Retinal pigment epithelial cell (primary cell): Measurements from ENCODE around the gene CHAMP1.

DNA sequence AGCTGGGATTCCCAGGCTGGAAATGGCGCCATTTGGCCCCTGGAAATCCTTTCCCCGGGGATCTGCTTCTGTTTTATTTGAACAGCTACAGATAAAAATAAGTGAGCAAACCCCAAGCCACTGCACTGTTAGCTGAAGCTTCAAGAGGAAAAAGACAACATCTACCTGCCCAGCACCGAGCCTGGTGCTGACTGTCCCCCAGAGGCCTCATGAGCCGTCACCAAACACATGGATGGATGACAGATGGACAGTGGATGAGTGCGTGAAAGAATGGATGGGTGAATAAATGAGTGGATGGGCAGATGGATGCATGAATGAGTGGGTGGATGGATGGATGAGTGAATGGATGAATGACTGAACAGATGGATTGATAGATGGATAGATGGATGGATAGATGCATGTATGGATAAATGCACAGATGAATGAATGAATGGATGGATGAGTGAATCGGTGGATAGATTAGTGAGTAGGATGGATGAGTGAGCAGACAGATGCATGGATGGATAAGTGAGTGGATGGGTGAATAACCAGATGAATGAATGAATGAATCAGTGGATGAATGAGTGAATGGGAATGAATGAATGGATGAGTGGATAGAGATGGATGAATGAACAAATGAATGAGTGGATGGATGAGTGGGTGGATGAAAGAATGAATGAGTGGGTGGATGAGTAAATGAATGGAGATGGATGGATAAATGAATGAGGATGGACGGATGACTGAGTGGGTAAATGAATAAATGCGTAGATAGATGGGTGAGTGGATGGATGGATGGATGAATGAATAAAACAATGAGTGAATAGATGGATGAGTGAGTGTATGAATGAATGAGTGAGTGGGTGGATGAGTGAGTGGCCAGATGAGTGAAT is 13.2 kb downstream of the GAS6 start:
- RRBS = no CpG with 5 or more reads among the region's 8 CpGs

DNA sequence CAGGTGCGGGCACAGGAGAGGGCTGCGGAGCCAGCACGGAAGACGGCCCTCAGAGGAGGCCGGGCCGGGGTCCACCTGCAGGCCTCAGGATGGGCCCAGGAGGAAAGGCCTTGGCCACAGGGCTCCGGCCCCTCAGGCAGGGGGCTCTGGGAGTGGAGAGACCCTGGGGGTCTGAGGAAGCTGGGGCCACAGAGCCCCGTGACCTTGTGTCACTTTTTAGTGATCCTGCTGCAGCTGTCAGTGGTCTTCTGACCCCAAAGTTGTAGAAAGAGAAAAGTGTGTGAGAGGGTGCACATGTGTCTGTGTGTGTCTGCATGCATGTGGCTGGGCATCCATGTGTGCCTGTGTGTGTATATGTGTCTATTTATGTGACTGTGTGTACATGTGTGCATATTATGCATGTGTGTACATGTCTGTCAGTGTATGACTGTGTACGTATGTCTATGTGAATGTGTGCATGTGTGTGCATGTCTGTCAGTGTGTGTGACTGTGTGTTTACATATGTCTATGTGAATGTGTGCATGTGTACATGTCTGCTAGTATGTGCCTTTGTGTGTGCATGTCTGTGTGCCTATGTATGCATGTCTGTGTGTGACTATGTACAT is 5.9 kb downstream of the GAS6 start:
- RRBS = 88% methylated on average over 6 of the region's 9 CpGs

DNA sequence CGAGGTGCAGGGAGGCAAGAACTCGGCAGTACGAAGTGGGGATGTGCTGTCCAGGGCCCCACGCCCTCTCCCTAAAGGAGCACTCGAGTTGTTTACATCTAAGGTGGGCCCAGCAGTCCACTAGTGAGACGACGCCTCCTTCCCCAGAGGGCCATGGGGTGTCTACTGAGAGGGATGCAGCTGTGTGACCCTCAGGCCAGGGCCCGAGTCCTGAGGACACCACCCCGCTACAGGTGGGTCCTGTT is 4.2 kb downstream of the C13orf46 start:
- RRBS = no CpG with 5 or more reads among the region's 9 CpGs

DNA sequence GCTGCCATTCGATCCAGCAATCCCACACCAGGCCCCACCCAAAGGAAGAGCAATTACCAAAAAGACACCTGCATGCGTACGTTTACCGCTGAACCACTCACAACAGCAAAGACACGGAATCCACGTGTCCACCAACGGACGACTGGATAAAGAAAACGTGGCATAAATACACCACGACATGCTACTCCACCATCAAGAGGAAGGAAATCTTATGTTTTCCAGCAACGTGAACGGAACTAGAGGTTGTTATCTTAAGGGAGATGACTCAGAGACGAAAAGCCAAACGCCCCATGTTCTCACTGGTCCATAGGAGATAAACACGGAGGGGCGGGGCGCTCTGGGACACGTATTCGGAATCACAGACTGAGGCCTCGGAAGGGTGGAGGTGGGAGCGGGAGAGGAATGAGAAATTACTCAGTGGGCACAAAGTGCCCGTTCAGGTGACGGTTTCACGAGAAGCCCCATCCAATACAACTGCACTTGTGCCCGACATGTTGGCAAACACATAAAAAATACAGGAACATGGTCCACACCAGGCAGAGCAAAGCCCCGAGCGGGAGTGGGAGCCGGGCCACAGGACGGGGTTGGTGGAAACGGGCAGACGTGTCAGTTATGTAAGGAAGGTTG is 31.0 kb upstream of the C13orf46 start:
- RRBS = no CpG with 5 or more reads among the region's 31 CpGs

DNA sequence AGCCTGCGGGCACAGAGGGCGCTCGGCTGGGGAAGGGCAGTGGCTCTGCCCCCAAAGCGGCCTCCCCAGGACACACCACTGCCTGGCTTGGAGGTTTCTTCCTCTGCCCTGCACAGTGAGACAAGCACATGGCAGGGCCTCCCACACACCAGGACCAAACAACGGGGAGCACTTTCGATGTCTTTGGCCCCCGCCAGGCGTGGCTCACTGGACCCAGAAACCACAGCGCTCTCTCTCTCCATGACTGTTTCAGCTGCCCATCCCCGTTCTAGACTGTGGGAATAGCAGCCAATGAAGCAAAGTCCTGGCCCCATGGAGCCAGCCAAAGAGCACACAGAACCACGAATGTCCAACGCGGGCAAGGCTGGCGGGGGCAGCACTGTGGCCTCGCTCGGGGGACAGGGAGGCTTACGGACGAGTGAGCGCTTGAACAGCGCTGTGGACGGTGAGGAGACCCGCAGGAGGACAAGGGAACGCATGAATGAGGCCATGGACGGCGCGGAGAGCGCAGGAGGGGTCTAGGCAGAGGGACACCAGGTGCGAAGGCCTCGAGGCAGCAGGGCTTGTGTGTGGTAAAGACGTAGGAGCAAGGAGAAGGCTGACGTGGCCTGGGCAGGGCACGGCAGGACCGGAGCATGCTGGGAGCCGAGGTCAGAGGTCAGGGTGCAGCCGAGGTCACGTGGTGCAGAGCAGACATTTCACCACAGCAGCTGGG is 72.7 kb downstream of the RASA3 start:
- RRBS = no CpG with 5 or more reads among the region's 36 CpGs

- RRBS = no CpG with 5 or more reads among the region's 29 CpGs
Measured at GRCh38 chr13:114067199-114068483, 64.8 kb downstream of the RASA3 start.

DNA sequence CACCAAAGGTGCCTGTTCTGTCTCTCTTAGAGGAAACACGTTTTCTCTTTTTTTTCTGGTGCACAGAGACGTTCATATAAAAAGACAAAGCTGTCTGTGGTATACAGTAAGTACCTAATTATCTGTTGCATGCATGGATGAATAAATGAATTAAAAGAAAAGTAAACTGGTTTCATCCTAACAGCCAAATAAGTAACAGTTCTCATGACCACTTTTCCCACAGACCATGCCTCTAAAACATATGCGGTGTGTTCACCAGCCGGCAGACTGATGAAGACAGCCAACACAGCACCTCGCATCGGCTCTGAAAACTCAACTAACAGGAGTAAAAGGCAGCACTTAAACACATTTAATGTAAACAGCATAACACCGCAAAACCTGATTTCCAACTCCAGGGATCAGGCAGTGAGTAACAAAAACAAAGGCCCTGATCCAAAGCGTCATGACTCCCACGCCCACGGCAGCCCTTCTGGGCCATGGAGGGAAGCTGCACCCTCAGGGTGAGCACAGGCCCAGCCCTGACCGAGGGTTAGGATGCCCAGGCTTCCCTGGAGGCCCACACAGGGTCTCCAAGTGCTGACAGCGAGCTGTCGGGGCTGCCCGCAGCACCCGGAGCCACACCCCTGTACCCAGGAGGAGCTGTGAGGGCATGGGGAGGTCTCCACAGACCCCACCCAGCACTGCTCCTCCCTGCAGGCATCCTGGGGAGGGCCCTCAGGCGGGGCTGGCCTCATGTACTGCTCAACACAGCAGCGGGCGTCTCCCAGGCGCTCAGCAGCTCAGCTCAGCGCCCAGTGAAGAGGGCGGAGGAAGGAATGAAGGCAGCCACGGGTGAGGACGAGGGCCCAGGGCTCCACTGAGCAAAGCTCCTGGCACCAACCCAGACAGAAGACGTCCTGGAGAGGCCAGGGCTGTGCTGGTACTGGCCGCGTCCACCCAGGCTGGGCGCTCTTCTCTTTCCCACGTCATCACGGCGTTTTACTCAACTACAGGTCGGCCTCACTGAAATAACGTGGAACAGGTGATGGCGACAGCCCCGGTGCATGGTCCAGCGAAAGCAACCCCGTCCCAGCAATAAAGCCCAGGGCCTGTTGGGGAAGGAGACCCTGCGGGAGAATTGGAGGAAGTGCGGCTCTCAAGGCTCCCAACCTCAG is 53.8 kb downstream of the RASA3 start:
- RRBS = no CpG with 5 or more reads among the region's 38 CpGs

DNA sequence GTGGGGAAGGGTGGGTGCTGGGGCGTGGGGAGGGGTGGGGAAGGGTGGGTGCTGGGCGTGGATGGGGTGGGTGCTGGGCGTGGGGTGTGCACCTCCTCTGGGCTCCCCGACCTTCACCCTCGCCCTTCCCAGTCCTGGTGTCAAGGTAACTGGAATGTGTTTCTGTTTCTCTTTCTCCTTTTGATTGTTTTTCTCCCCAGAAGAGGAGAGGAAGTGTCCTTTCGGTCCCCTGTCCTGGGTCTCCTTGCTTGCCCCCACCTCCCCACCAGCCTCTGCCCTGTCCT is 22.8 kb upstream of the CFAP97D2 start:
- RRBS = no CpG with 5 or more reads among the region's 6 CpGs

GRCh38 chr13:114196081-114196688 is 17.1 kb downstream of the CFAP97D2 start:
- RRBS = no CpG with 5 or more reads among the region's 17 CpGs

DNA sequence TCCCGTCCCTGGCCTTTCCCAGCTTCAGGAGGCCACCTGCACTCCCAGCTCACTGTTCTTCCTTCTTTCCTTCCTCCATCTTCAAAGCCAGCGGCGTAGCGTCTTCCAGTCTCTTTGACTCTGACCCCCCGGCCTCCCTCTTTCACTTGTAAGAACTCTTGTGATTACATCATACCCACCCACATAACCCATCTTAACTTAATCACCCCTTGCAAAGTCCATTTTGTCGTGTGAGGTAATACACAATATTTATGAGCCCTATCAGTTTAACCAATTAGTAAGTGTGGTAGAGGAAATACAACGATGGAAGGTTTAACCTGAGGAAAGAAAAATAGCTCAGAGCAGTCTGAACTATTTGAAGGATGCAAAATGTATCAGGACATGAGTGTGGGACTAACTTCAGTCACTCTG is 4.5 kb upstream of the CDC16 start:
- RRBS = no CpG with 5 or more reads among the region's 7 CpGs

GRCh38 chr13:114238629-114239193 is 4.0 kb downstream of the CDC16 start:
- RRBS = no CpG with 5 or more reads among the region's 5 CpGs

DNA sequence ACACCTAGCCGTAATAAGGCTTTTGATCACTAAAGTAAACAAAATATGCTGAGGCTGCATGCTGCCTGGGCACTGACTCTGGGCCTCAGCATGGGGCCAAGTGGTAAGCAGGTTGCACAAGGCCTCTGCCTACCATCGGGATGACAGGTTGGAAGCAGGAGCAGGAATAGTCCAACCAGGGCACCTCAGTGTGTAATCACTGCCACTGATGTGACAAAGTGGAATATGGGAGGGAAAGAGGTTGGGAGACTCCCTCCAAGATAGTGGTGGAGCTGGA is 6.6 kb downstream of the UPF3A start:
- RRBS = no CpG with 5 or more reads among the region's 2 CpGs

DNA sequence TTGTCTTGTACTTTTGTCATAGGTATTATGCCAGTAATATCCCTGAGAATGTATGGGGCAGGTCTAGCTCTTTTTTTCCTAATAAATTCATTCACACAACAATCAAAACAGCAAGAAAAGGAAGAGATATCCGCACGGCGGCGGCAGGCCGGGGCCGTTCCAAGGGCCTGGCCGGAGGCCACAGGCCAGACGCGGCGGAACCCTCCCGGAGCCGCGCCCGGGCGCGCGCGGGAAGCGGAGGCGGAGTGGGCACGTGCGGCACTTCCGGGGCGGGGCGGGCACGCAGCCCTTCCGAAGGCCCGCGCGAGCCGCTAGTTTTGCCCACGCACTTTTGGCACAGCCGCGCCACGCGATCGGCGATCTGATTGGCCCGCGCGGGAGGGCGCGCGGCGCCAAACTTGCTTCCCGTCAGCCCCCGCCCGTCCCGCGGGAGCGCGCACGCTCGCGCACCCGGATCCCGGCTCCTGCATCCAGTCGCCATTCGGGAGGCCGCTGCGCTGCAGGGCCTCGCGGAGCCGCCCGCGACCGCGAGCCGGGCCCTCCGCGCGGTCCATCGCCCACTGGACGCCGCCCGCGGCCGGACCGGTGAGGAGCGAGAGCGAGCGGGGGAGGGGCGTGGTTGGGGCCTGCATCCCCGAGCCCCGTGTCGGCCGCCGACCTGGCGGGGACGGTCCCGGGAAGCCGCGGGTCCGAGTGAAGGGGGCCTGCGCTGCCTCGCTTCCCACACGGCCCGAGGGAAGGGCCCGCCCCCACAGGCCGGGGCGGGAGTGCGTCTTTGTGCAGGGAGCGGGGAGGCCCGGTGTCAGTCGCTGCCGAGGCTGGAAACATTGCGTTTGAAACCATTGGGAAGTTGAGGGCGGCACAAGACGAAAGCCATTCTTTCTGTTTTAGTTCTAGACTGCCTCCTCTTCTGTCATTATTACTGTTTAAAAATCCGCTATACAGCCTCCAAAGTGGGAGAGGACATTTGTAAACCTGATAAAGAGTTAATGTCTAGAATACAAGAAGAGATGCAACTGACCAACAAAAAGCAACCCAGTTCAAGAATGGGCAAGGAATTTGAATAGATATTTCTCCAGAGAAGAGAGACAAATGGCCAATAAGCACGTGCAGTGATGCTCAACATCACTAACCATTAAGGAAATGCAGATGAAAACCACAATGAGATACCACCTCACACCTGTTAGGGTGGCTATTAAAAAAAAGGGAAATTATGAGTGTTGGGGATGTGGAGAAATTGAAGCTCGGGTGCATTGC is at the start of gene CHAMP1:
Gene CHAMP1 (plus strand): TSS at position 445 of the 1,257 bp plus-strand sequence.
- RRBS = under 1% methylated on average over 55 of the region's 112 CpGs